ENCODE data around the gene LNX2.

GRCh38 chr13:23980047-23980765 lies 91.0 kb upstream of the MIPEP start:
- PRO-cap: no peak

DNA sequence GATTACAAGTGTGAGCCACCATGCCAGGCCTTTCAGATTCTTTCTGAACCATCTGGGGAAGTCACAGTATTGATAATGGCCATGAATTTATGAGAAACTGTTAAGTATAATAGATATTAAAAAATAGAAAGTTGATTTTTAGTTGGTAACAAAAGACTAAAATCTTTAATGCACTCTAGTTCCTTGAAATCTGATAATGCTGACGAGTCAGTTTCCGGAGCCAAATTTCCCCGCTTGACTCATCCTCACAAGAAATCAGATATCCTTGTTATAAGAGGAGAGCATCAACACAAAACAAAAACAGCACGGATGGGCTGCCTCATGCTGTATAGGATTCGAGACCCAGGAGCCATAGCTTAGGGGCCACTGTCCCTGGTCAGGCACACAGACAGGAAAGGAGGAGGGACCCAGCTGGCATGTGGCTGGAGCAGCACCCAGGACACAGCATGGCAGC lies 110.4 kb upstream of the SPATA13 start:
- PRO-cap: no peak

GRCh38 chr13:24127086-24127704 lies 33.3 kb upstream of the SPATA13 start:
- PRO-cap: no peak

DNA sequence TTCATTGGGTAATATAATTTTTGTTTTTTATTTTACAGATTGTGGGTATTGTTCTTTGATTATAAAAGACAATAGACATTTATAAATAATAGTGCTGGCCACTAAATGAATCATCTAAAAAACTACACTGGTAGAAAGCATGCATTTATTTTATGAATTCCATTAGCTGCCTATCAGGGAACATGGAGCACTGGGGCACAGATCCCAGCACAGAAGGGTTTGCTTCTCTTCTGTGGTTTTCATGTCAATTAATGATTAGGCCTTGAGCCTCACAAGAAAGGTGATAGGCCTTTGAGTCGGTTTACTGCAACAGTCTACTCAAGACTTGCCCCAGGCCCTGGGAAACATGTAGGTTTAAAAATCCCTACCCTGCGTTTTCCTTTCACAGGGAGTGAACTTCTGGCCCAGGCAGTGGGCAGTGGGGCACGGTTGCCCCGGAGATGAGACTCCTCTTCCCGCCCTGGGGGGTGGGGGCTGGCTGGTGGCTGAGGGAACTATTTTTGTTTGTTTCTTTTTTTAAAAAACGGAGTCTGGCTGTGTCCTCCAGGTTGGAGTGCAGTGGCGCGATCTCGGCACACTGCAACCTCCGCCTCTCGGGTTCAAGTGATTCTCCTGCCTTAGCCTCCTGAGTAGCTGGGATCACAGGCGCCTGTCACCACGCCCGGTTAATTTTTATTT lies 637 bp upstream of the SPATA13 start:
- PRO-cap: no peak

GRCh38 chr13:24195446-24196080 lies 35.0 kb downstream of the SPATA13 start:
- PRO-cap: no peak

DNA sequence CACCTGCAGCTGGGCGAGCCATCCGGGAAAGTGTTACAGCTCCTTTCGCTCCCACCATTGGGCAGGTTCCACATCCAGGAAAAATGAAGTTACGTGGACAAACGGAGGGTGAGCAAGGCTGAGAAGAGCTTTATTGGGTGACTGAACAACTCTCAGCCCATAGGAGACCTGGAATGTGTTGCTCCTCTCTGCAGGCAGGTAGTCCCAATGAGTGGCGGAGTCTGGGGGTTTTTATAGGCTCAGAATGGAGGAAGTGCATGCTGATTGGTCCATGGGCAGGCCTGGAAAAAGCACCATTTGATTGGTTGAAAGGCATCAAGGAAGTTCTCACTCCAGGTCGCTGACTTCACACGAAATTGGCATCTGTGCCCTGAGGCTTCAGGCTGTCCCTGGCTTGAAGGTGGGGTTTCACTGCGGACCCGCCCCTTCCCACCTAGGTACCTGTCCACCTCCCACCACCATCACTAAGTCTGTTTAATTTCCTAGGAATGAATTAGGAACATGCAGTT lies 65.4 kb downstream of the SPATA13 start:
- PRO-cap: no peak

DNA sequence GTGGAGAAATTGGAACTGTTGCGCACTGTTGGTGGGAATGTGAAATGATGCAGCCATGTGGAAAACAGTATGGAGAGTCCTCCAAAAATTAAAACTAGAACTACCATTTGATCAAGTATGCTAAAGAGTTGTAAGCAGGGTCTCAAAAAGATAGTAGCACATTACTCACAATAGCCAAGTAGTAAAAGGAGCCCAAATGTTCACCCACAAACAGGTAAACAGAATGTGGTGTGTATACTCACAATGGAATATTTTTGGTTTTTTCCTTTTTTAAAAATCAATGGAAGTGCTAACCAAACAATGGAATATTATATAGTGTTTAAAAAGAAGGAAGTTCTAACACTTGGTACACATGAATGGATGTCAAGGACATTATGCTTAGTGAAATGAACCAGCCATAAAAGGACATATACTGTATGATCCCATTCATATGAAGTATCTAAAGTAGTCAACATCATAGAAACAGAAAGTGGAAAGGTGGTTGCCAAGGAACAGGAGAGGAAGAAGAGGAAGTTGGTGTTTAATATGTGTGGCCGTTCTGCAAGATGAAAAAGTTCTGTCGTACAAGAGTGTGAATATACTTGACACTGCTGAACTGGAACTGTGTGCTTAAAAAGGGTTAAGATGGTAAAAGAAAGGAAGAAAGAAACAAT lies 33.2 kb upstream of the C1QTNF9 start:
- PRO-cap: no peak

- PRO-cap: no peak
Measured at GRCh38 chr13:24279753-24280365, 29.5 kb upstream of the C1QTNF9 start.

- PRO-cap: no peak
Measured at GRCh38 chr13:24328202-24328604, 18.8 kb downstream of the C1QTNF9 start.

DNA sequence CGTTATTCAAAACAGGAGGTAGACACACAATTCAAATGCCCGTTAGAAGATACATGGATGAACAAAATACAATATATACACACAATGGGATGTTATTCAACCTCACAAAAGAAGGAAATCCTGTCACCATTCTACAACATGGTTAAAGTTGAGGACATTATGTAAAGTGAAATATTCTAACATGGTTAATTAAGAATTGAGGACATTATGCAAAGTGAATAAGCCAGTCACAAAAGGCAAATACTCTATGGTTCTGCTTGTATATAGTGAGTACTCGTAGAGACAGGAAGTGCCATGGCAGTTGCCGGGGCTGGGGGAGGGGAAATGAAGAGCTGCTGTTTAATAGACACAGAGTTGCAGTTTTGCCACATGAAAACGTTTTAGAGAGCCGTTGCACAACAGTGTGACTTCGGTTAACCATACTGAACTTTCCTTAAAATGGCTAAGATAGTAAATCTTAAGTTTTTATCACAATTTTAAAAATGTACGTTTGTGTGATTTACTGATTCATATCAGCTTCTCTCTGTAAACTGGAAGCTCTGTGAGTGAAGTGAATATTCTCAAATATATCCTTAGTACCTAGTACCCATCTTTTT lies 176.9 kb downstream of the SHISA2 start:
- PRO-cap: no peak

- PRO-cap: no peak
Measured at GRCh38 chr13:25977140-25977725, 74.6 kb downstream of the SHISA2 start.

GRCh38 chr13:26022290-26023228 lies 29.3 kb downstream of the SHISA2 start:
- PRO-cap: no peak

- PRO-cap: no peak
Measured at GRCh38 chr13:26423437-26424137, 133.9 kb upstream of the WASF3 start.

- PRO-cap: no peak
Measured at GRCh38 chr13:26966139-26966511, 205.5 kb downstream of the USP12 start.

GRCh38 chr13:27251049-27251153 lies 457 bp upstream of the RPL21 start:
- PRO-cap: no peak

- PRO-cap: no peak
Measured at GRCh38 chr13:27252074-27252404, 681 bp downstream of the RPL21 start.

- PRO-cap: no peak
Measured at GRCh38 chr13:27374096-27375077, 50.0 kb upstream of the GTF3A start.

- PRO-cap: no peak
Measured at GRCh38 chr13:27434350-27435544, 10.3 kb downstream of the GTF3A start.

- PRO-cap: no peak
Measured at GRCh38 chr13:27562250-27563009, 57.9 kb downstream of the LNX2 start.

GRCh38 chr13:27619729-27620647 lies at the start of gene LNX2:
Gene LNX2 (minus strand): TSS chr13:27620529.
- PRO-cap: unidirectional peak, plus-strand start at chr13:27620091; unidirectional peak, plus-strand start at chr13:27620188; bidirectional peak, plus-strand start at chr13:27620858, minus-strand start at chr13:27620526

Data from left ventricle myocardium (tissue), 1 donor.